Anterior vena cava (tissue), 1 donor: ENCODE measurements around the genes PEX7, TNFAIP3 and SMIM28.

- PRO-cap = no peak
Measured at GRCh38 chr6:136581005-136581204, 30.7 kb upstream of the MAP7 start.

GRCh38 chr6:136662340-136662959 is 112.2 kb upstream of the MAP7 start:
- PRO-cap = no peak

DNA sequence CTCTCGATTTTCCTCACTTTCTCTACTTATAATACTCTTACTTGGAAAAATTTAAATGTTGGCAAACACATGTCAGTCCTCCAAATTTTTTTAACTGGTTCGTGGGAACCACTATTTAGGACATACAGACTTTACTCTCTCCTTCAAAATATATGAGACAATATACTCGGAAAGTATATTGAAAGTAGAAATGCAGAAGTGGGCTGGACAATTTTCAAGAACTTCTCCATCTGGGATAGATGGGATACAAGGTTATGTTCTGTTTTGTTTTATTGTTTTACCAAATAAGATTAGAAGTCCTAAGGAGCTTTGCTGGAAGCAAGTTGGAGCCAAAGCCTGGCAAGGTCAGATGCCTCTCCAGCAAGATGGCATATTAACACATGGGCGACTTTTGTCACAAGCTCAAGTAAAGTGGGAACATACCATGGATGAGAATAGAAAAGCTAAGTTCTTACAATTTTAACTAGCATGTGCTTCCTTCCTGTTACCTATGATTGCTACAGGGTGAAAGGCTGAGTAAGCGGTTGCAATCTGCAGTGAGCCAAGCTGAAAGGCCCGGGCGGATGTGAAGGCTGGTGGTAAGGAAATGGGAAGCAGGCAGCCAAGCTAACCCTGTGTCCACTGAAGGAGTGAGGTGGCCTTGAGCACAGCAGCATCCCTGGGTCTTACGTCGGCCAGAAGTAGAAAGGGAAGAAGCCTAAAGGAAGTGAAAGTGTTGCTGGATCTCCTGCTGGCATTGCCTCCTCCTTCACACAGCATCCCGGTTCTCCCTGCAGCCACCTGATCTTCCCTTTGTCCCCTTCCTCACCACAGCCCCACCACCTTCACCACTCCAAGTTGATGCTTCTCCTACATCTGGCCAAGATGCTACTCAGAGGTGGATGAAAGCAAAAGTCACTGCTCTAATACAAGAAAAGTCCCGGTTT is 7.1 kb downstream of the MAP3K5 start:
- PRO-cap = no peak

DNA sequence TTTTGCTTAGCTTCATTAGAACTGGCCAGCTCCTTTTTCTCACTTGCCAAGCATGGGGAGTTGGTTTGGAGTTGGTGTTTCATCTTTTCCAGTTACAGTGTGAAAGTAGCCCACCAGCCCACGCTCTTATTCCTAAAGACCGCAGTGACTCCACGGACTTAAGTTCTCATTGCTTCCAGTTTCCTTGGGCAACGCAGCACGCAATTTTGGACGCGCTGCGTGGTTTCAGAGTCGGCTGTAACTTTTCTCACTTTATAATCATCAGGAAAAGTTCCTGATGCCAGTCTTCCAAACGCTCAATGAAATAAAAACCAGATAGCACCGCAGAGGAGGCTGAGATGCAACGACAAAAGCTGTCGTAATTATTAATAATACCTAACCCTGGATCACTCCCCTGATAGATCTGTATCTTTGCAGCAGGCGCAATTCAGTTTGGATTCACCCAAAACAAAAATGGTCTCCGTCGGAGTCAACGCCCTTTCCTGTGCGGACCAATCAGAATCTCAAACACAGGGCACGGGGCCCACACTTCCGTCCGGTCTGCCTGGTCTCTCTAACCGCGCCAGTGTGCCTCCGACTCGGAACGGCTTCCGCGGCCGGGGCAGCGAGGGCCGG is at the start of gene PEX7:
Gene PEX7, plus strand, starts transcription at position 556 of the 615 bp plus-strand sequence.
- PRO-cap = bidirectional peak, plus-strand start at position 556 of the sequence, minus-strand start at position 405 of the sequence

DNA sequence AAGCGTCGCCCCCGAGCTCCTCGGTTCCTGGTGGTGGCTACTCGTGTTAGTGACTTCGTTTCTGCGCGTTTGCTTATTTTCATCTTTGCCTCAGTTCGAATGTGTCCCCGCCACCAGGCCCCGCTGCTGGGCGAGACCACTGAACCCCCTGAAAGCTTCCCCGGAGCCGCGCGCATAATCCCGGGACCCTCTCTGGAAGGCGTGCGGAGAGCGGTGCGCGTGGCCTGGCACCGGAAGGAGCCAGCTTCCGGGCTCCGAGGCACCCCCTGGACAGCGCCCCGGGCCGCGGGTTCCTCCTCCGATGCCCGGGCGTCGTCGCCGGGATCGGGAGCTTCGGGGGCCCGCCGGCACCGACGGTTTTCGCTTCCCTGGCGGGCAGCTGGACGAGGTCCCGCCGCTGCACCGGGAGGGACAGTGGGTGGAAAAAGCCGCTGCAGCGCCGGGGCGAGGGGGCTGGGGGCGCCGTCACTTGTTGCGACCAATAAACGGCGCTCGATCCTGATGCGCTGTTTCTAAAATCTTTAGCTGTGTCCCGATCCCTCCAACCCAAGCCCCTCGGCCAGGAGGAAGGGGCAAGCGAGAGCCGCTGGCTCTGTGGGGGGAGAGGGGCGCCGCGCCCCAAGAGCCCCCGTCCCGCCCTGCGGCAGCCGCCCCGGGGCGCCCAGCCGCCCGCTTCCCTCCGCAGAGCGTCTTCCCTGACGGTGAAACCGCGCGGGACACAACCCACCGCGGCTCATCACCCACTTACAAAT is 543 bp upstream of the SLC35D3 start:
- PRO-cap = no peak

GRCh38 chr6:136982910-136983496 is 60.9 kb downstream of the SLC35D3 start:
- PRO-cap = no peak

DNA sequence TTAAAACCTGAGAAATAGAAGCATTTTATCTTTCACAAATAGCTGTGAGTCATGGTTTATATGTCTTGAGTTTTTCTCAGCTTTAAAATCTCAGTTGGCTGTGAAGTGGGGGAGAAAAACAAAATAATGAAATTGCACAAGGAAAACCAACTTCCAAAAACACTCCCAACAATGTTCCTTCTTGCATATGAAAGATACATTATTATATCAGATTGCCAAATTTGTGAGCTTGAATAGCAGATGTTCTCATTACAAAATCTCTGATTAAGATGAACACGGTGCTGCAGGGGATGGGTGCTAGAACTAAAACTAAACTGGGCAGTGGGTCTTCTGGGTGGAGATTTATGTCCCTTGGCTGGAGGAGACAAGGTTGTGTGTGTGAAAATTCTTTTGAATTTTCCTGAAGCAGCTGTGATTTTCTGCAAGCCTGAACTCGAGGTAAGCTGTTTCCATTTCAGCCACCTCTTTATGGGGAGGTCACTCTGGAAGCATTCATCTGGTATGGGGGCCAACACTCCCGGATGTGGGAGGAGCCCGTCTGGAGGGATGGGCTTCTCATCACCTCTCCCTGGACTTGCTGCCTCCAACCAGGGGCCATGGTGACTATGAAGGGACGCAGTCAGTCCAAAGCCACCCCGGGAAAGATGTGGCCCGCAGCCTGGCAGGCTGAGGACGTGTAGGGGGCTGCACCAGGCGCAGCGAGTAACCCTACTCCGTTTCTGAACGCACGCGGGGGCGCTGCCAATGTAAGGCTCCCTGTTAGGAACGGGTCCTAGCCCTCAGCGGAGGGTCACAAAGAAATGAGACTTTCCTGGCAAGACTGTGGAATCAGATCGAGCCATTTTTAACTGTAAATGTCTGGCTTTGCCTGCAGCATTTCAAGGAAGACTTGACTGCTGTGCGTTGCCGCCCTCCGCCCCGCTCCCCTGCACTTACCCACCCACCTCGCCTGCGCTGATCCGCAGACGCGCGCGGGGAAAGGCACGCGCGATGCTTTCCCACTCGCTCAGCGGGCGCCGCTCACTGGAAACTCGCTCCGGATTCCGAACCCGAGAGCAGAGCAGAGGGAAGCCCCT is 55.3 kb downstream of the IL20RA start:
- PRO-cap = no peak

GRCh38 chr6:137490044-137490603 is 4.1 kb downstream of the OLIG3 start:
- PRO-cap = no peak

- PRO-cap = no peak
Measured at GRCh38 chr6:137772979-137773332, 94.1 kb upstream of the TNFAIP3 start.

DNA sequence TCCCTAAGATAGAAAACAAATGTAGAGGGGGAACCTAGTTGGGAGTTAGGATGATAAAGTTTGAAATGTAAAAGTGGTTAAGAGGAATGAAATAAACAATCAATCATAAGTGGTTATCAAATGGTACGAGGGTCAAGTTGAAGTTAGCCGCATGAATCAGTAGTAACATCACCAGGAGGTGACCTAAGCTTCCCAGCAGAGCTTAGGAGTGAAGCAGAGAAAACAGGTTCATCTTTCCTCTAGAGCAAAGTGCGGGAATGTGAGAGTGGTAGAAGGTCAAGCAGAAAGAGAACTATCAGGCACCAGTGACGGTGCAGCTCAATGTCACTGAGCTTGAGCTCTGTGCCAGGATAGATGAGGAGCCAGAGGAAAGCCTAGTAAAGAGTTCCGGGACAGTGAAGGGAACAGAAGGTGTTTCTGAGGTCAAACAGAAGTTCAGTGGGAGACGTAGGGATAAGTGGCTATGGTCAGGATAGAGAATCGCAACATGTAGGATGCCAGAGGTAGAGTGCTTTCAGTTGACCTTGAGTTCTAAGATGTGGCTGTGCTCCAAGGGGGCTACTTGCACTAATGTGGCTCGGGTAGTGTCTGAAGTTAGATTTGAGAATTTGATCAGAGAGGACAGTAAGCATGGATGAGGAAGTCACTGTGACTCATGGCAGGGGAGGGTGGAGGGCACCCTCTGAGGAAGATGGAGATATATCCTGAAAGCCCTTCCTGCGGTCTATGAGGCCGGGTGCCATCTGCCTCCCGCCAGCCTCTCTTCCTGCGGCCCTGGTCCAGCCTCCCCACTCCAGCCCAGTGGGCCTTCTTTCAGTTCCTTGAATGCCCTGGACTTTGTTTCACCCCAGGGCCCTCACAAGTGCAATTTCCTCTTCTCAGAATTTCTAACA is 20.6 kb upstream of the TNFAIP3 start:
- PRO-cap = no peak

GRCh38 chr6:137867080-137867934 is at the start of gene TNFAIP3:
Gene TNFAIP3 (plus strand): TSS chr6:137867259.
- PRO-cap = bidirectional peak, plus-strand start at chr6:137867233, minus-strand start at chr6:137866933

GRCh38 chr6:138032523-138033129 is 74.6 kb downstream of the PERP start:
- PRO-cap = no peak

GRCh38 chr6:138183283-138183792 is 21.6 kb downstream of the ARFGEF3 start:
- PRO-cap = no peak

DNA sequence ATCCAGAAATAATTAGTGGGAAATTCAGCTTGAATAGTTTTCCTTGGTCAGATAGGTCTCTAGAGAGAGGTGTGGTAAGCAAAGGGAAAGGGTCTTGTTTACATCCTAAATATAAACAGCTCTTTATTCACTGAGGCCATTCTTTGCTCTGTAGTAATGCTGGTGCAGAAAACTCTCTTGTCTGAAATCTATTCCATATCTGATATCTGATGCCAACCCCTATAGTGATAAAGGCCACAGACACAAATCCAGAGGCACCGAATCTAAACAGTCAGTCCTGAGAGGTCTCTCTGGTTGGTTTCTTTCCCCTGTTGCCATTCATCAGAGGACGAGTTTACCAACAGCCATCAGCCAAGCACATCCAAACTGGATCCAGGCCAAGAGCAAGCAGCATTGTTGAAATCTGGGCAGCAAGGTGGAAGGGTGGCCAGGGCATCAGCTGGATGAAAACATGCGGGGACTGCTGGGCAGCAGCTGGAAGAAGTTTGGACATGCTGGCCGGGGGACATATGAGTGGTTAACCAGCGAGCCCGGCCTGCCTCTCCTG is at the start of gene SMIM28:
Gene SMIM28, plus strand, starts transcription at position 284 of the 547 bp plus-strand sequence.
- PRO-cap = no peak

DNA sequence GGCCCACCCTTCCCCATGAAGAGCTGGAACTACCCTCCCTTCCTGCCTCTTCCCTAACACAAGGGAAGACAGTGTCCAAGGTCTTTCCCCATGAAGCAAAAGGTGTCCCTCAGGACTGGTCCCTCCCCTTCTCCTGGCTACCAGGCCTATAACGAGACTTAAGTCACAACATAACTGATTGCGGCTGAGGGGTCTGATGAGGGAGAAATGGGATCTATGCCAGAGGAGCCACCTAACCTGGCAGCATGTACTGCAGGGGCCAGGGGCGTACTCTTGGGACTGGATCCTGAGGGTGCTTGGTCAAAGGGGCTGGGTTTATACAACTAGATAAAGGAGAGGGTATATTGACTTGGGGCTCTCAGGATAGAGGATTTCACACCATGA is 11.8 kb downstream of the HEBP2 start:
- PRO-cap = no peak

GRCh38 chr6:138432821-138433162 is 28.8 kb downstream of the HEBP2 start:
- PRO-cap = no peak

- PRO-cap = no peak
Measured at GRCh38 chr6:138485851-138486309, 13.4 kb downstream of the NHSL1 start.

GRCh38 chr6:138499807-138500519 is 669 bp upstream of the NHSL1 start:
- PRO-cap = no peak

DNA sequence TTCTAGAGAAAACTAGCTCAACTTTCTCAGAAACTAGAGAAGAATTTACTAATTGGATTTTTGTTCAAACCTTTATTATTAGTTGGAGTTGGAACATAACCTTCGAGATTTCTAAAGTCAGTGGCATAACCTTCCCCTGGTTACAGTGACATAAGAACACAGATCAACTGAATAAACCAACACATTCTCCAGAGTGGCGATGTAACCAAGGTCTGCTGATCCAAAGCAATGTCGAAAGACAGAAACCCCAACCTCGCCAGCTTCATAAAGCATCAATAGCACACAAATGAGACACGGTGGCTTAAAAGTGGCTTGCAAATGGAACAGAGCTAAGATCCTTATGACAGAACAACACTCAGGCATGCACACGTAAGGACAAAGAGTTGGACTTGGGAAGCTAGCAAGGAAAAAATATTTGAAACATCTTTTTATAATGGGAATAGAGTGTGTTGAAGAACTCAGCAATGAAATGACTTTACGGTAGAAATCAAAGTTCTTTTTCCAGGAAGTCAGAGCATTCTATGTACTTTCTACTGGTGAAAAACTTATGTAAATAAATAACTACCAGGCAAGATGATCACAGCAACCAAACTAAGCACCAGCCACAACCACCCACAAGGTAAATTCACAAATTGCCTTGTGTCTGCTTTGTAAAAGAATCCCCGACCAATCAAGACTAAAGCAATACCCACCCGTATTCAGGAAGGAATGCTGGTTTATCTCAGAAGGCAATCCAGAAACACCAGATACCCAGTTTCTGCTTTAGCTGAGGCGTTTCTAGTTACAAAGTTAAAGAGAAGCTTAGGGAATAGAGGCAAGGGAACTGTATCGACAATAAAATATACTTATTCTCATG is 61.0 kb upstream of the NHSL1 start:
- PRO-cap = no peak

- PRO-cap = unidirectional peak, plus-strand start at chr6:138692484
Measured at GRCh38 chr6:138692082-138692727, 81.4 kb upstream of the CCDC28A start.